Mesenchymal stem cell of the bone marrow (primary cell): ENCODE measurements around a stretch of chr10.

- CAGE, long polyA plus RNA, result no peak
These were observed 280.2 kb downstream of the CELF2 start for GRCh38 chr10:11297689-11298436.

- CAGE, long polyA plus RNA, result no peak
These were observed 294.0 kb downstream of the CELF2 start for GRCh38 chr10:11311608-11312043.

DNA sequence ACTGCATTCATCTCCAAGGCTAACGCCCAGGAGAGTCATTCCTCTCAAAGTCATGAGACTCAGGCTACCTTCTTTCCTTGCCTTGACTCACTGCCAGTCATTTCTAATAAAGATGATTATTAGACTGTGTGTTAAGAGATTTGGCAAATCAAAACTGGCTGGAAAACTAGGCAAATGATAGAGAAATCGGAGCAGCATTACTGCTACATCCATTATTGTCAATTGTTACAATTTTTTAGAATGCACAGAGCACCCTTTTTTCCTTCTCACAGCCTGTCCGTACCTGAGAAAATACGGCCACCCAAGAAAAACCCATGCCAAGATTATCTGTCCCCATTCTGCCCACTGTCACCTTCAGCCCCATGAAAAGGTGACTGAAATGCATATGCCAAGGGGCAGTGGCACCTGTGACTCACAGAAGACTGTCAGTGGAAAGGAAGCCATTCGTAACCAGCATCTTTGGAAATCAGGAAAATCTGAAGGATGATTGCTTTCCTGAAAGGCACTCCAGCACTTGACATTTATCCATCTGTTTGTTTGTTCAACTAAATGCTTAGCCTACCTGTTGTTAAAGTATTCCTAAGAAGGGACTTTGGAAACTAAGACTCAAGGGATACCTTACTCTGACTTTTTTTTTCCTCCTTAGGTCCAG, 286.1 kb downstream of the USP6NL start:
- CAGE, long polyA plus RNA, result no peak

GRCh38 chr10:11334744-11335791, 276.4 kb downstream of the USP6NL start:
- CAGE, long polyA plus RNA, result no peak

DNA sequence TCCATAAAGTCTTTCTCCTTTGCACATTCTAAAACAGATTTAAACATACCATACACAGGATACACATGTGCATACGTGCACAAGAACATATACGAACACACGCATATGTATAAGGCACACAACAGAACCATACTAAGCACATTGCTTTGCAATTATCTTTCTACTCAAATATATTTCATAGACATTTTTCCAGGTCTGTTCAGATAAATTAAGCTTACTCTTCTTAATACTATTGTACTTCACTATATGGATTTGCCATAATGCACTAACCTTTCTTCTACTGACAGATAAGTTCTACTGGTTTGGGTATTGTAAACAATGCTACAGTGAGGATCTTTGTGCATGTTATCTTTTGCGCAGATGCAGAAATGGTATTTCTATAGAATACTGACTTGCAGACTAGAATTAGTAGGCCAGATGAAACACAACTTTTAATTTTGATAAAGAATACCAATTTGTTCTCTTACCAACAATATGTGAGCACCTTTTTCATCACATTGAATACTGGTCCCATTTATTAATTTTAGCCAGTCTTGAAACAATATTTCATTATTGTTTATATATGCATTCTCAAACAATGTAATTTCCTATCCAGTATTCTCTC, 50.0 kb downstream of the USP6NL start:
- CAGE, long polyA plus RNA, result no peak

DNA sequence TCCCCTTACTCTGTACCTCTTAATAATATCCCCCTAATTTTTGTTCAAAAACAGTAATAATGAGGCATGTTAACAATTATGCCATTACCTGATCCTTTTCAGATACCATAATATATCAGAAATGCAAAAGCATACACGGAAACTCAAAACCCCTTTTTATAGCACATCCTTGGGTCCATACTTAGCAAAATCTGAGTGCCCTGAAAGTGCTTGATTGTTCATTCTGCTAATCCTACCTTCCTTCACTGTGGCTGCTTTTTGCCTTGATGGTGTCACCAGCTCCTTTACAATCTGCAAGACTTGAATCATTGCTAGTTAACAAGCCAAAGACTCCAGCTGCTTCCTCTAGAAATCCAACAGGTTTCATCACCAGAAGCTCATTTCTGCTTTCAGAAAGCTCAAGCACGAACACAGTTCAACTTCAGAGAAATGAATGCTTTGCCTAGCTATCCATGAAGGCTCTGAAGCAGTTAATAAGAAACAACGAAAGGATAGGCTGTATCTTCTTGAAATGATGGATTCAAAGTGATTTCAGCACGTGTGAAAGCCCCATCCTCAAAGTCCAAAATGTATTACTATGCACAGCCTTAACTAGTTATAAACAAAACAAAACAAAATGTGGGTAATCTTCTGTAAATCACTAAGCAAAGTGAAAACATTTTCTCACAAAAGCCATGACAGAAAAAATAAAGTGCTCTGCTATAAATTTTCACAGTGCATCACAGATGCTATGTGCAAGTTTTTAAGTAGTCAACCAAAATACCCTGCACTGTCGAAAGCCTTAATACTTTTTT, 37.9 kb downstream of the USP6NL start:
- CAGE, long polyA plus RNA, result no peak

GRCh38 chr10:11607864-11608757, 3.3 kb downstream of the USP6NL start:
- CAGE, long polyA plus RNA, result no peak

GRCh38 chr10:11631831-11632593, 20.6 kb upstream of the USP6NL start:
- CAGE, long polyA plus RNA, result no peak

GRCh38 chr10:11831478-11831993, 8.4 kb downstream of the PROSER2 start:
- CAGE, long polyA plus RNA, result no peak

GRCh38 chr10:12130110-12130822, 789 bp downstream of the SEC61A2 start:
- CAGE, long polyA plus RNA, result no peak

DNA sequence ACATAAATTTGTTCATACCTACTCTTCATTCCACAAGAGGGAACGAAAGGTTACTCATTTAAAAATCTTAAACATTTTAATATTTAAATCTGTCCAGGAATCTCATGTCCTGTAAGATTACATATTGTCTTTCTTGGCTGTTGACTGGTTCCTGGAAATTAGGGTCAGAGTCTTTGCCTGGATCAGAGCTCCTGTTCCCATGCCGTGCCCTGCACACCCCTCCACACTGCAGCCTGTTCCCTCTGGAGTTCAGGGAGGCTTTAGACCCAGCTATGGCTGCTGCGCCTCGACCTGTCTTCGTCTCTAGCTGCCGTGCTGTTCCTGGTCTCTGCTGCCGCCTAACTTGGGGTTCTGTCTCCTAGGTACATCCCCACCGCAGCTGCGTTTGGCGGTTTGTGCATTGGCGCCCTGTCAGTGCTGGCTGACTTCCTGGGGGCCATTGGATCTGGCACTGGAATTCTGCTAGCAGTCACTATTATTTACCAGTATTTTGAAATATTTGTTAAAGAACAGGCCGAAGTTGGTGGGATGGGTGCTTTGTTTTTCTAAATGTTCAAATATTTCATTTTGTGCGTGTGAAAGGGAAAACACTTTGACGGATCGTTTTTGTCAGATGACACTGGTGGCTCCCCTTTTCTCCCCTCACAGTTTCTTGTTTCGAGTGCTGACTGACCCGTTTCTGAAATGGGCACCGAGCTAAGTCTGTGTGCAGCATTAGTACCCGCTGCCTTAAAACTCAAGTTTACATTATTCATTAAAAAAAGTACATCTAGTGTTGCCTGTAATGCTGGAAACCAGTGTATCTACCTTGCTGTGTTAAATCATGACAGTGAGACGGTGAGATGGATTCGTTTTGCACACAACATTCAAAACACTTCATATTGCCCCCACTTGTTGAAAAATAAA, 31.5 kb downstream of the NUDT5 start:
- CAGE, long polyA plus RNA, result no peak

DNA sequence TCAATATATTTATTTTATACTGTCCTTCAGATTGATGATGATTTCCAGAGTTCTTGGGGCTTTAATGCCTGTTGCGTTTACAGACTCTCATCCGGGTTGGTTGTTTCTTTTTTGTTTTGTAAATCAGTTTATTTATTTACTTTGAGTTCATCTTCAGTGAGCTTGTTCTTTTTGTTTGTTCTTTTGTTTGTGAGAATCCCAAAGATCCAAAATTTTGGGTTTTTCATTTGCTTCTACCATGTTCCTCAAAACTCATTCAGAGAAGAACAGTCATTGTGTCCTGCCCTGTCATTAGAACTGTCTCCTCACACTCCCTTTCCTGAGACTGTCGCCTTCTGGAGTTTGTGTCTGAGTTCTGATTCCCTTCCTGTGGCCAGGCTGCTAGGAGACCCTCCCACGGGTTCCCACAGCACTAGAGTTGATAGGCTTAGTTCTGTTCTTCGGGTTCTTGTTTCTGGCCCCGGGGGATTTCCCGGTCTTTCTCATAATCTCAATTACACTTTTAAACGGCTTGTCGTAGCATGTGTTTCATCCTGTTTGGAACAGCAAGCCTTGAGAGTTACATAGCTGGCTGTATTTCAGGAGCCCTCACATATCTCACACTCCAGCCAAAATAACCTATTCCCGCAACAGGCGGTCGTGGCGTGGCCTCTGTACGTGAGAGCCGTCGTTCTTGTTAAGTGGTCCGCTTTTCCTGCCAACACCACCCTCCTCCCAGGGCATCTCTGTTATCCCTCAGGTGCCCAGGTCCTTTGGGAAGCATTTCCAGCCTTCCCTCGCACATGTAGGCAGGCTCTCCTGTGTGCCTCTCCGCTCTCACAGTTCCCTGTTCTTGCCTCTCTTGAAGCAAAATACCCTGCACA, 45.8 kb downstream of the CDC123 start:
- CAGE, long polyA plus RNA, result no peak

DNA sequence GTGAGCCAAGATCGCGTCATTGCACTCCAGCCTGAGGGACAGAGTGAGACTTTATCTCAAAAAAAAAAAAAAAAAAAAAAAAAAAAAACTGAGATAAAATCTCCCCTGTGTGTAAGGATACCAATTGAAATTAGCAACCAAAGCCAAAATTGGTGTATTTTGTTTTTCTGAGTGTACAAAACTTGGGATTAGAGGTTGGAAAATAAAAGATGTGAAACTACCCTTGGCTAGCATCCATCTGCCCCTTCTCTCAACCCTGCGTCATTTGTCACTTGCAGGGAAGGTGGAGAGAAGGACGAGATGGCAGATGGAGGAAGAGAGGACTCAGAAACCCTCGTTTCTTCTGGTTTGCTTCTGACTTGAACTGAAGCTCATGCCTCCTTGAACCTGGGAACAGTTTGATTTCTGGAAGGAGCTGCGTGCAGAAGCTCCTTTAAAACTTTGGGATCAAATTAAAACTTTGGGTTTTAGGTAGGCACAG, 16.1 kb upstream of the CAMK1D start:
- CAGE, long polyA plus RNA, result no peak

- CAGE, long polyA plus RNA, result no peak
These were observed 69.8 kb downstream of the CAMK1D start for GRCh38 chr10:12418913-12419869.

DNA sequence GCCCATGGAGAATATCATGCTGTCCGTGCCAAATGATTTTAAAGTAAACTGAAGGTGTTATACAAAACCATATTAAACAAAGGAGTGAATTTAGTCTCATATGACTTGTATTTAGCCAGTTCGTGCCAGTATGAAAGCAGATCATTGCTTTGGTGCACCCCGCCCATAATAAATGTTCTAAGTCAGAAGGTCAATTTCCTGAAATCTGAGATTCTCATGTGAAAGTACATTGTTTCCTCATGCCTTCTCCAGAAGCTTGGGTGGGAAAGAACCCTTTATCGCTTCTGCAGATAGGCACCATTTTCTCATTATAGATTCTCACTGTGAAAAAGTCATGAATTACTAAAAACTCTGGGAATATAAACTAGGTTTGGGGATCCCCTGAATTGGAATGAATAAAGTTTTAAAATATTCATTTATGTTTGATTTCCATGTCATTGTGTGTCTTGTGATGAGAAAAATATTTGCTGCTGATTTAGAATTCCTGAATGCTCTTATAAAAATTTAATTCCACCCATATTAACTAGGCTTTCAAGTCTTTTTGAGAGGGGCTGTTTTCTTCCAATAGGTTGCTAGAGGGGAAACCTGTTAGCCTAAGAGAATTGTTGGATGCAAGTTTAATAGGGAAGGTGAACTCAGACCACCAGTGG, 106.6 kb downstream of the CAMK1D start:
- CAGE, long polyA plus RNA, result no peak

GRCh38 chr10:12484570-12485876, 135.7 kb downstream of the CAMK1D start:
- CAGE, long polyA plus RNA, result no peak

GRCh38 chr10:12531255-12531445, 181.8 kb downstream of the CAMK1D start:
- CAGE, long polyA plus RNA, result no peak

GRCh38 chr10:12560146-12560747, 210.9 kb downstream of the CAMK1D start:
- CAGE, long polyA plus RNA, result no peak

- CAGE, long polyA plus RNA, result no peak
These were observed 249.8 kb downstream of the CAMK1D start for GRCh38 chr10:12598910-12599690.

GRCh38 chr10:12605494-12606522, 256.5 kb downstream of the CAMK1D start:
- CAGE, long polyA plus RNA, result no peak